AG09319 (cell line): ENCODE results near the genes USP6NL and PROSER2.

DNA sequence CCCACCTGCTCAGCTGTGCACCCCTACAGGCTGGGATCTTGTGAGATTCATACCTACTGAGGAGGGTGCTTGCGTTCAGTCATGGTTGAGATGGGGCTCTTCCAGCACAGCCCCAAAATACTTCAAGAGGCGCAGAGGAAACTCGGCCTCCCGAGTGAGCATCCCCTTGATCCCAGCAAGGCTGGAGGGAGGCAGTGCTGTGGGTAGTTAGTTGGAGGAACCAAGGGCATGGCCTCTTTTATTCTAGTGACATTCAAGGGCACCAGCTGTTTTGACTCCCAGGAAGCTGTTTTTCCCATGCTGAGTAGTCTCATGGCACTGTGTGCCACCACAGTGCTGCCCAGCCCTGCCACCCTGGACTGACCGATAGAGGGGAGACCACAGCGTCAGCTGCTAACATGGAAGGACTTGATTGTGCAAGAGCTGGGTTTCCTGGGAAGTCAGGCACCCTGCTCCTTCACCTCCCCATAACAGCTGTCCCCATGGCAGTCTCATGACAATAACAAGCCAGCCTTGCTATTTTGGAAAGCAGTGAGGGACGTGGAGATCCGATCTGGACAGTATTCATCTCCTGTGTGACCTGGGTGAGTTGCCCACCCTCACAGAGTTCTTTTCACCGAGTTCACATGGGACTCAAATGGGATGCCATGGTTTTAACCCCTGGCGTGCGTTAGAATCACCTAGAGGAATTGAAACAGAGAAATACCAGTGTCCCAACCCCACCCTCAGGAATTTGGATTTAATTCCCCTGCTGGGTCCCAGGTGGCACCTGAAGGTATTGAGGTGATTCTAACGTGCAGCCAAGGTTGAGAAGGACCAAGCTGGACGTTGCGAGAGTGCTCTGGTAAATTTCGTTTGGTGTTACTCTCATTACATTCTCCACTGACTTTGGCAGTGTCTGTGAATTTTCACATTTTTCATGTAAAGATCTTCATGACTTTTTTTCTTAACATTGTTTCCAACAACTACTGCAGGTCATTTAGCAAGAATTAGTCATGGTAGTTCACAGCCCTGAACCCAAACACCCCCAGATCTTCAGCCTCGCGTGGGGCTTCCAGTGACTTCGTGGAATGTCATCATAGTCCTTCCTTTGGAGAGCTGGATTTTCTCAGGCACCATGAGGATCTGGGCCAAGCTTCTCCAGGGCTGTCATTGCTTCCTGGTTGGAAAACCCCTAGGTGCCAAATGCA is 174.8 kb downstream of the CELF2 start:
- RRBS = no CpG with 5 or more reads among the region's 18 CpGs

DNA sequence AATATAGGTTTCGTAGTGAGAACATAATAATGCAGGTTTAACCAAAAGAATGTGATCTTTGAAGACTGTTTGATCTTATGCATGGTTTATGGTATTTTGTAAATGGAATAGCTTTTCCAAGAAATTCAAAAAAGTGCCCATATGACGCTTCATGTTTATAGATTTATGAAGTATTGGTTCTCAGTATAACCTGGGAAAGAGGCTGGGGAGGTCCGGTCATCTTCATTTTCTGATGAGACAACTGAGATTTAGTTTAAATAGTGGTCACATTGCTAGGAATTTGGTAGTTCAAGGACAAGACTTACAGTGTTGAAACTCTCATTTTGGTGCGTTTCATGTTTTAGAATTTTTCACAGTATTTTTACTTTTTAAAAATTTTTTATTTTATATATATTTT is 176.0 kb downstream of the CELF2 start:
- RRBS = no CpG with 5 or more reads among the region's 4 CpGs

DNA sequence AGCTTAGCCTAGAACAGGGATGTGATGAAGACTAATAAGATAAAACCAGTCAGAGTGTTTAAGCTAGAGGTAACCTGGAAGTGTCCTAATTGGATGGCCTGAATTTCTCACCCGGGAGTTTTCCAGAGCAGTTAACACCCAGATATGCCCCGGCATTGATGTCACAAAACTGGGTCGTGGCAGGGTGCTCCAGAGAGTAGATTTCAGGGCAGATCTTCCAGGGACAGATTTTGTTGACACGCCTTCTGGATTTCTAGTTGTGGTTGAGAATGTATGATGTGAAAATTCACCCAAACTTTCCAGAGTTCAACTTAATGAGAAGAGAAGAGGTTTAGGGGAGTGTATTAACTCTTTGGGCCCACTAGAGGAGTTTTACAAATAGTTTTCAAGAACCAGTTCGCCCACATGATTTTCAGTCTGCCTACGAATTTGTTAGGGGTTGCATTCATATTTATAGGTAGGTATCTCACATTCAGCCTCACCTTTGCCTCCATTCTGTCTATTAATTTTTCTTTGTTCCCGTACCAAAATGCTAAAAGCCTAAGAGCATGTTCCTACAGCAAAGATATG is 182.2 kb downstream of the CELF2 start:
- RRBS = 100% methylated on average over 1 of the region's 7 CpGs

GRCh38 chr10:11227063-11228031 is 209.7 kb downstream of the CELF2 start:
- RRBS = no CpG with 5 or more reads among the region's 15 CpGs

- RRBS = no CpG with 5 or more reads among the region's 5 CpGs
These were observed 265.3 kb downstream of the CELF2 start for GRCh38 chr10:11282907-11283499.

GRCh38 chr10:11463076-11464065 is 148.1 kb downstream of the USP6NL start:
- RRBS = 98% methylated on average over 6 of the region's 49 CpGs

GRCh38 chr10:11546969-11547666 is 64.3 kb downstream of the USP6NL start:
- RRBS = no CpG with 5 or more reads among the region's 13 CpGs

GRCh38 chr10:11609398-11610061 is 1.9 kb downstream of the USP6NL start:
- RRBS = no CpG with 5 or more reads among the region's 4 CpGs

- RRBS = under 1% methylated on average over 57 of the region's 110 CpGs
These were observed at the start of gene USP6NL for GRCh38 chr10:11610746-11611721. Gene USP6NL (minus strand): TSS chr10:11611650.

DNA sequence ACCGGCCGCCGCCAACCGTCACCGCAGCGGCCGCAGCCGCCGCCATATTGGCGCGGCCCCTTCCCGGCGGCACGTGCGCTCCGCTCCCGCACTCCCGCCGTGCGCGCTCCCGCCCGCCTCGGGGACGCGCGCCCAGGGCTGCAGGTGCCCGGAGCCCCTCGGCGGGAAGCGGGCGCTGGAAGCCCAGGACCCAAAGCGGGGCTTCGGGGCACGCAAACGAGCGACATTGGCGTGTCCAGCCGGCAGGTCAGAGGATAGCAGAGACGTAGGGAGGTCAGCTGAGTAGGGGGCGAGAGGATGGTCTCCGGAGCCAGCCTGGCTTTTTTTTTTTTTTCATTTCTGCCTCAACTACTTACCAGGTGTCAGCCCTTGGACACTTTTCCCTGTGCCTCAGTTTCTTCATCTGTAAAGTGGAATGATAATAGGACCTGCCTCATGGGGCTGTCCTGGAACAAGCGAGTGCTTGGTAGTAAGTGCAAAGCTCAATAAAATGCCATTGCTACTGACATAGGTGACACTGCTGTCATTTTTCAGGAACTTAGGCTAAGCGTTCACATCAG is 352 bp upstream of the USP6NL start:
- RRBS = 1% methylated on average over 36 of the region's 44 CpGs

DNA sequence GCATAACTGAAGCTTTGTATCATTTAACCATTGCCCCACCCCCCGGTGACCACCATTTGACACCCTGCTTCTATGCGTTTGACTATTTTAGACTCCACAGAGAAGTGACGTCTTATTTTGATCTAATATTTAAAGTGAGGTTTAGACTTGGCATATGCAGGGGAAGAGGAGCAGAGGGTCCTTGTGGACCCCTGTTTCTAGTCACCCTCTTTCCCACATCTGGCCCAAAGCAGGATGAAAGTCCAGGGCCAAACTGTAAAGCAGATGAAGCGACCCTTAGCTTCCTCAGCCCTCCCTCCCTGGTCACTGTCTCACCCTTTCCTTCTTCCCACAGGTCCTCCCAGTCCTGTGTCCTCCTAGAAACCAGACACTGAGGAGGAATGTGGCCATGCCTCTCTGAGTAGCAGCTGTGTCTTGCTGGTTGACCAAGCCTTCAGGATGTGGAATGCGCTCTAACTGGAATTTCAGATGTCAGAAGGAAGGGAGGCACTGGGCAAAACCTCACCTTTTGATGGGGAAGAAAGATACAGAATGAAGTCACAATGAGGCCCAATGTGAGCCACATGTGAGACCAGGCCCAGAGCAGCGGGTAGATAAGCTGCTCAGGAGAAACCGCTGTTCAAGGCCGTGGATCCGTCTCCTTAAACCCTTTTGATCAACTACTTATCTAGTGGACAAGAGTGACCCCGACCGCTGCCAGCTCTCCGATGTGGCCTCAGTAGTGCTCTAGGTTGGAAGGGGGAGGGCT is 54.9 kb upstream of the ECHDC3 start:
- RRBS = no CpG with 5 or more reads among the region's 12 CpGs

DNA sequence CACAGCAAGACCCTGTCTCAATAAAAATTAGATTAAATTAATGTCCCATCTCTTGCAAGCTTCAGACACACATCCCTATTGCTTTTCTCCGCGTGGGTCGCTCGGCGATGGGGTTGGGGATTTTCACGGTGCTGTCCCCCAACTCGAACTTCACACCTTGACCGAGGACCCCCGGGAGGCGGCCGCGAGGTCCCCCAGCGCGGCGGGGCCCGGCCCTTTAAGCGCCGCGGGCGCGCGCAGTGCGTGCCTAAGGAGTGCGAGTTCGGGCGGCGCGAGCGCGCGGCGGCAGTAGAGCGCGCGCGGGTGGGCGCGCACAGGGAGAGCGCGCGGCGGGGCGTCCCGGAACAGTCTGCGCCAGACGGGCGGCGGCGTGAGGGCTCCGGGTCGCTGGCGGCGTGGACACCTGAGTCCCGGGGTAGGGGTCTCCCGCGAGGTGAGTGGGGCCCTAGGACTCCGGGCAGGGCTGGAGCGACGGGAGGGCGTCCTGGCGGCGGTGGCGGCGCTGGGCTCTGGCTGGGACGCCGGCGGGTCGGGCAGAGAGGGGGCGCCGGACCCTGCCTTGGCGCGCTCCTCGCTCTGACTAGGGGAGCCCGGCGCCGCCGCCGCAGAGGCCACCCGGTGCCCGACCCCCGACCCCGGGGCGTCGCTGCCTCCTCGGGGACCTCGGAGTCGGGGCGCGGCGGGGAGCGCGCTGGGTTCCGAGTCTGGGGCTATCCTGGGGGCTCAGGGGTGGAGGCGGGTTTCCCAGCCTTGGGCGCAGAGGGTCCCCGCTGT is at the start of gene PROSER2:
Gene PROSER2 (plus strand): TSS at position 319 of the 774 bp plus-strand sequence.
- RRBS = 2% methylated on average over 32 of the region's 96 CpGs

DNA sequence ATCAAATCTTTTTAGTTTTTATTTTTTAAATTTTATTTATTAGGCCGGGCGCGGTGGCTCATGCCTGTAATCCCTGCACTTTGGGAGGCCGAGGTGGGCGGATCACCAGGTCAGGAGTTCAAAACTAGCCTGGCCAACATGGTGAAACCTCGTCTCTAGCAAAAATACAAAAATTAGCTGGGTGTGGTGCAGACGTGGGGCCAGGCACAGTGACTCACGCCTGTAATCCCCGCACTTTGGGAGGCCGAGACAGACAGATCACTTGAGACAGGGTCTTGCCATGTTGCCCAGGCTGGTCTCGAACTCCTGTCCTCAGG is 2.7 kb downstream of the DHTKD1 start:
- RRBS = no CpG with 5 or more reads among the region's 11 CpGs

GRCh38 chr10:12157246-12157687 is 27.8 kb downstream of the SEC61A2 start:
- RRBS = no CpG with 5 or more reads among the region's 14 CpGs

- RRBS = 45% methylated on average over 3 of the region's 13 CpGs
These were observed 1.0 kb upstream of the CAMK1D start for GRCh38 chr10:12348370-12348719.

DNA sequence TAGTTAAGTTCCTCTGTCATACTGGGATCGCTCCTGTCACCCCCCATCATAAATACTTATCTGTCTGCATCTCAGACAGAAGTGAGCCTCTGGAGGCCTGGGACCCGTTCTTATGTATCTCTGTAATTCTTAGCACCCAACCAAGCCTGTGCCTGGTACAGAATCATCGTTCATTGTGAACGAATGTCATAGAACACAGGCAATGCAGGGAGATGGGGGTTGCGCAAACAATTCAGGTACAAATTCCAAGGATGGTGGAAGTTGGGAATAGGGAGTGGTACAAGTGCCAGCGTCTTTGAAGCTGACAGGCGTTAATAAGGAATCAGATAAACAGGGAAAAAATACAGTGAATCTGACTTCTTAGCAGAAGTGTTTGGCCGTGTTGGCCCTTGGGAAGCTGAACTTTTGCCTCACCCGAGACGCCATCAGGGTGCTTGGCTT is 254.7 kb downstream of the CAMK1D start:
- RRBS = no CpG with 5 or more reads among the region's 10 CpGs

- RRBS = no CpG with 5 or more reads among the region's 9 CpGs
These were observed 231.9 kb downstream of the CCDC3 start for GRCh38 chr10:12769519-12770153.

- RRBS = no CpG with 5 or more reads among the region's 2 CpGs
These were observed 15.6 kb downstream of the BEND7 start for GRCh38 chr10:13513292-13513556.

DNA sequence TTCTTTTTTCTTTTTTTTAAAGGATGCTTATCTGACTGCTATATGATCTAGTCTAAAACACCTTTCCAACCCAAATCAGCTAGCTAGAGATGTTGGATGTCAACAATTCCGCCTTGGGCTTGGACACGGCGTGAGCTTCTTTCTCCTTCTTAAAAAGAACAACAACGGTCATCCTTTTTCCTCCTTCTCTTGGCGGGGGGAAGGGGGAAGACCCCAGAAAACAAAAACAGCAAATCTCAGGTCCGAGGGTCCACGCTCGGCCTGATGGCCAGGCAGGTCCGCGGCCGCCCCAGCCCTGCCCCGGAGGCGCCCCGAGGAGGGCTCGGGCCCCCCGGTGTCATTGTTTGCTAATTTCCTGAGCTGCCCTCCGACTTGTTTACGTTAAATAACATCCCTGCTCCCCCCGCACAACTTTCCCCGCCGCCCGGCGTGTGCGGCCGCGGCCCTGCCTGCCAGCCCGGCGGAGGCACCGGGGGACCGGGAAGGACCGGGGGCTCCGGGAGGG is 876 bp downstream of the BEND7 start:
- RRBS = 5% methylated on average over 6 of the region's 32 CpGs

DNA sequence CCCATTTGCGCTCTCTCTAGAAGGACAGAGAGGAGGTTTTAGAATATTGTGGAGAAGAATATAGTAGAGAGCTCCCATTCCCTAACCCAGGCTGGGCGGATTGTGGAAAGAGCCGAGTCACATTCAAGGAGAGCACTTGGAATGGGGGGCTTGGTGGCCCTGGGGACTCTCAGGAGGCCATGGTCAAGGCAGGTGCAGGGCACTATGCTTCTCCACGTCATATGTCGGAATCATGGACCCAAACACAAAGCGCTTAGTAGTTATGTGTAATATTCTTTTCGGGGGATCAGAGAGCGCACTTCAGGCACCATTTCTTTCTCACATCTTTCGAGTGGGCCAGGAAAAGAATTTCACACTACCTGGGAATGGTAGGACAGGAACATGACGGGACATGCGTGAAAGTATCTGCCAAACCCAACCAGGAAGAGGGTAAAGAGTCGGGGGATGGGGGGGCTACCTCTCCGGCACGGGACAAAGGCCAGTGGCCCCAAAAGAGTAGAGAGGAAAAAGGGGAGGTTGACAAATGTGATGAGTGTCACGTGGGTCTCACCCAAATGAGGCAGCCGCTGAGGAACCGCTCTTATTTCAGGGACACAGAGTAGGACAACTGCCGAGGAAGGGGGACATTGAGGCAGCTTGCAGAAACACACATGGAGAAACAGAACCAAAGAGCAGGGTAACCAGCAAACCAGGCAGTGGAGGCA is 769 bp upstream of the BEND7 start:
- RRBS = no CpG with 5 or more reads among the region's 18 CpGs